Kidney epithelial cell (primary cell): ENCODE results near the genes FHAD1 and CTRC.

- RAMPAGE, long total RNA = no peak
- RRBS = no CpG with 5 or more reads among the region's 5 CpGs
Observed at GRCh38 chr1:15210583-15211119, 36.4 kb upstream of the FHAD1 start.

DNA sequence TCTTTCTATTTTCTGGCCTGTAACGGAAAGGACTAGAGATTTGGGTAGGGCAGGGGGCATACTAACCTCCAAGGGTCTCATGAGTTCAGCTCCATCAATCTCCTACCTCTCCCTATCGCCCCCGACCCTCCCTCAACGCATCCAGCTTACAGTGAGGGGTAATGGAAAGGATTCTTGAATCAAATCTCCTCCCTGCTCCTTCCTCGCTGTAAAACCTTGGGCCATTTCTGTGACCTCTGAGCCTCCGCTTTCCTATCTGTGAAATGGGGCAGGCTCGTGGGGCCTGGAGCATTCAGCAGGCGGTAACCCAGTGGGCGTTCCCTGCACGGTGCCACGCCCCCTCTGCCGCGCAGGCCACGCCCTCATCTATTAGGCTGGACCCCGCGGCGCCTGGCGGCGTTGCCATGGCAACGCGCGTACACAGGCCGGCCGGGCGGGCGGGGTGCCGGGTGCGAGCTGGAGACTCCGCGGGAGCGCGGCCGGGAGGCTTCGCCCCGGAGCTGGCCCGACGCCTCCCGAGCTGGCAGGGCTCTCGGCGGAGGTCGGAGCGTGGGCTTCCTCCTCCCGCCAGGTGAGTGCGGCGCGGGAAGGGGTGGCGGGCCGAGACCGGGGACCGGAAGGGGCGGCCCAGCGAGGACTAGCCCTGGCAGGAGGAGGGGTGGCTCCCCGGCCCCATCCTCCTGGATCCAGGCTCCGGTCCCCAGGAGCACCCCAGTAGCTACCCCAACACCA, at the start of gene FHAD1:
FHAD1 (plus strand) TSS at position 399 of the 732 bp plus-strand sequence.
- RAMPAGE, long total RNA = no peak
- RRBS = 1% methylated on average over 5 of the region's 54 CpGs

- RAMPAGE, long total RNA = no peak
- RRBS = no CpG with 5 or more reads among the region's 20 CpGs
Observed at GRCh38 chr1:15261229-15262026, 14.4 kb downstream of the FHAD1 start.

- RAMPAGE, long total RNA = no peak
- RRBS = no CpG with 5 or more reads among the region's 25 CpGs
Observed at GRCh38 chr1:15370697-15371769, 38.7 kb upstream of the EFHD2 start.

- RAMPAGE, long total RNA = no peak
- RRBS = no CpG with 5 or more reads among the region's 38 CpGs
Observed at GRCh38 chr1:15429135-15430147, 8.8 kb upstream of the CTRC start.

DNA sequence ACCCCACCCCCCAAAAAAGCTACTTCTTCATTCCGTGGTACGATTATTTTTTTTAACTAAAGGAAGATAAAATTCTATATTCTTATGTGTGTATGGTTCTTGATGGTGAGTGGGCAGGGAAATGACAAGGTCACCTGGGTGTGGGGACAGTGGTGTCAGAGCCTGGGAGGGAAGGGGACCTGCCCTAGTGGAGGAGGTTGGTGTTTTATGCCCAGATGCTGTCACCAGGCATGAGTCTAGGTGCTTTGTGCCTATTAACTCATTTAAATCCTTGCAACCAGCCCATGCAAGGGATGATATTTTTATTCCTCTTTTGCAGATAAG, 8.0 kb upstream of the CTRC start:
- RAMPAGE, long total RNA = no peak
- RRBS = no CpG with 5 or more reads among the region's 2 CpGs

DNA sequence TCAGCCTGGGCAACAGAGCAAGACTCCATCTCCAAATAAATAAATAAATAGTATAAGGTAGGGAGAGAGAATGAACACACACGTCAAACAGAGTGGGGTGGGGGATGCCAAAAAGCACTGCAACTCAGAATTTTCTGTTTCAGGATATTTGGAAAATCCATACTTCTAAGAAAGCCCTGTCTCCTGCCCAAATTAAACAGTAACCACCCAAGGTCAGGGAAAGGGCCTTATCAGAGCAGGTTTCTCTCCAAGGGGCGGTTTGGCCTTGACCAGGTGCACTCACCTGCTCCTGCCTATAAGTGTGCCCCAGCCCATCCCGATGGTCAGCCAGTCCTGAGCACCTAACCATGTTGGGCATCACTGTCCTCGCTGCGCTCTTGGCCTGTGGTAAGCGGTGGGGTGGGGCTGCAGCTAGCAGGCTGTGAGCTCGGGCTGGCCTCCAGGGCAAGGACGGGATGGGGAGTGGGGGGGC, at the start of gene CTRC:
CTRC (plus strand) TSS at position 326 of the 472 bp plus-strand sequence.
- RAMPAGE, long total RNA = no peak
- RRBS = no CpG with 5 or more reads among the region's 8 CpGs

DNA sequence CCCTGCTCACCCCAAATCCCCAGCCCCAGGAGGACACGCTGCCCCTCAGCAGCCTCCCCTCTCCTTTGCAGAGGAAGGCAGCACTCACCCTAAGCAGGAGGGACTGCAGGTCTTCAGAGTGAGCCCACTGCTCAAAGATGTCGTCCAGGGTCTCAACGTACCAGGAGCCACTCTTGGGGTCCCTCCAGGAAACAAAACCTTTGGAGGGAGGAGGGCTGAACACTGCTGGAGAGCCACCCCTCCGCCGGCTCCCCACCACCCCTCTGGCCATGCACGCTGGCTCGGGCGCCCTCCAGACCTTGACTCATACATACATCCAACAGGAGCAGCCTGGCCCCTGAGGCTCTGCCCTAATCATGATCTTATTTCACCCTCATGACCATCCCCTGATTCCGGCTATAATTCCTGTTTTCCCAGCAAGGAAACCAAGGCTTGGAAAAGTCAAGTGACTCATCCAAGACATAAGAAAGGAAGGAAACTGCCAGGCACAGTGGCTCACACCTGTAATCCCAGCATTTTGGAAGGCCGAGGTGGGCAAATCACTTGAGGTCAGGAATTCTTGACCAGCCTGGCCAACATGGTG, 18.0 kb downstream of the CELA2B start:
- RAMPAGE, long total RNA = no peak
- RRBS = no CpG with 5 or more reads among the region's 10 CpGs

DNA sequence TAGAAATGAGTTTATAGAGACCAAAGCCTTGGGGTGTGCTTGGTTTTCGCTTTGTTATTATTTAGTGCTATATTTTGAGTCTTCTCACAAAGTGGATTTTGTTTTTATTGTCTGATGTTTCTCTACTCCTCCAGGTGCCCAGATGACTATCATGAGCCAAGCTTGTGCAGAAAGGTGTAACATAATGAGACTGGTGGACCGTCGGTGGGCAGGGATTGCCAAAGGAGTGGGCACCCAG, 16.2 kb upstream of the RSC1A1 start:
- RAMPAGE, long total RNA = no peak
- RRBS = no CpG with 5 or more reads among the region's 3 CpGs

DNA sequence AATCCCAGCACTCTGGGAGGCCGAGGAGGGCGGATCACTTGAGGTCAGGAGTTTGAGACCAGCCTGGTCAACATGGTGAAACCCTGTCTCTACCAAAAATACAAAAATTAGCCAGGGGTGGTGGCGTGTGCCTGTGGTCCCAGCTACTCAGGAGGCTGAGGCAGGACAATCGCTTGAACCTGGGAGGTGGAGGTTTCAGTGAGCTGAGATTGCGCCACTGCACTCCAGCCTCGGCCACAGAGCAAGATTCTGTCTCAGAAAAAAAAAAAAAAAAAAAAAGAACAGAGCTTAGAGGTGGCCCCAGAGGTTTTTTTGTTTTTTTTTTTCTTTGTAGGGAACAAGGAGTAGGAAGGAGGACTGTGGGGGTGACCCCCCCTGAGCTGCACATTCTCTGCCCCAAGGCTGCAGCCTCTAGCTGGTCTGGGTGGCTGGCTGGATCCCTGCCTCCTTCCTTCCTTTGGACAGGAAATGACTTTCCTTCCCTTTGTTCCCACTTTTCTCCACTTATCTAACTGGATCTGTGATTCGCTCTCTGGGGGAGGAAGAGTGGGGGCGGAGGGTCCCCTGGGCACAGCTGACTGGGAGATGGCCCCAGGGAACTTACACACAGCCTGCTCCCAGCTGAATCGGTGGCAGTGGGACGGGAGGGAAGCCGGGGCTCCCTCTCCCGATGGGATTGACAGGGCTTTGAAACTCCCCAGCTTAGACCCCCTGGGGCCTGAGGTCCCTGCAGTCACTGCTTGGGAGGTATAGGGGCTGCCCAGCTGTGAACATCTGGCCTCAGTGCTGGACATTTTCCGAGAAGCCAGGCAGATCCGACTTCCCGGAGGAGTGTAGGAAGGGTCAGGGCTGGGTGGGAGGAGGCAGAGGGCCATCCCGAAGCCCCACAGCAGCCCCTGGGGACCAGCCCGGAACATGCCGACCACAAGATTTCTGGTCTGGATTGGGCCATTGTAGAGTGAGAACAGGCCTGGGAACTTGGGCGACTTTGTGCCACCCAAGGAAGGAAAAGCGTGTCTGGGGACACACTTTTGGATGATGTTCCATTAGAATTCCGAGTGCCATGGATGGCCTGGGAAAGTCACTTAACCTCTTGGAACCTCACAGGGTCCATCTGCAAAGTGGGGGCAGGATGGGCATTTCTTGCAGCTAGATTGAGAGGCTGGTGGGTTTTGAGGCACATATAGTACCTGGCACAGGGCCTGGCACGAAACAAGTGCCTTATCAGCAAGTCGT, 2.1 kb downstream of the FBLIM1 start:
- RAMPAGE, long total RNA = no peak
- RRBS = 18% methylated on average over 3 of the region's 23 CpGs

DNA sequence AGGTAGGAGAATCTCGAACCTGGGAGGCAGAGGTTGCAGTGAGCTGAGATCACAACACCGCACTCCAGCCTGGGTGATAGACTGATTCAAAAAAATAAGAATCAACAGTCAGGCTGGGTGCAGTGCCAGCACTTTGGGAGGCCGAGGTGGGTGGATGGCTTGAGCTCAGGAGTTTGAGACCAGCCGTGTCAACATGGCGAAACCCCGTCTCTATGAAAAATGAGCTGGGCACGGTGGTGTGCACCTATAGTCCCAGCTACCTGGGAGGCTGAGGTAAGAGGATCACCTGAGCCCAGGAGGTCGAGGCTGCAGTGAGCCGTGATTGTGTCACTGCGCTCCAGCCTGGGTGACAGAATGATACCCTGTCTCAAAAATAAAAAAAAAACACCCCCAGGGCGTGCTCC, 20.4 kb downstream of the UQCRHL start:
- RAMPAGE, long total RNA = no peak
- RRBS = no CpG with 5 or more reads among the region's 11 CpGs

DNA sequence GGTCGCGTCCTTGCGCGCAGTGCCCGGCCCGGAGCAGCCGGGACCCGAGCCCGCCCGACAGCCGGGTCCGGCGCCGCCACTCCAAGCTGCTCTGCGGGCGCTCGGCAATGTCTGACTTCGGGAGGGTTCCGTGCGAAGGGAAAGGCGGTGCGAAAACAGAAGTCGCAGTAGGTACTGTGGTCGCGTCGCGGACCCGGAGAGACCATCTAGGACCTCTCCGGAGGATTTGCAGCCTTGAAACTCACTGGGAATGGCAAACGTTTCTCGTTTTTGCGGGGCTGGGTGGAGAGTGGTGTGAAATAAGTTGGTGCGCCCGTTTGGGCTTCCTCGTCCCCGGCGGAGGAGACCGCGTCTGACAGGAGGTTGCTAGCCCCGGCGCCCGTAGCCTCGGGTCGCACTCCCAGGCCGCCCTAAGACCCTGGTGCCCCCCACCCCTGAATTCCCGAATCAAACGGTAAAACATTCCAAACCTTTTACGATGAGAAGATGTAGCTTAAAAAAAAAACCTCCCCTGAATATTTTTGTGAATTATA, 1.1 kb downstream of the SPEN start:
- RAMPAGE, long total RNA = no peak
- RRBS = 0% methylated on average over 8 of the region's 48 CpGs

- RAMPAGE, long total RNA = no peak
- RRBS = 97% methylated on average over 4 of the region's 18 CpGs
Observed at GRCh38 chr1:15935859-15936617, 39.9 kb downstream of the ZBTB17 start.

GRCh38 chr1:15945428-15945956, 30.4 kb downstream of the ZBTB17 start:
- RAMPAGE, long total RNA = no peak
- RRBS = 93% methylated on average over 4 of the region's 23 CpGs

GRCh38 chr1:15948618-15948811, 27.4 kb downstream of the ZBTB17 start:
- RAMPAGE, long total RNA = no peak
- RRBS = no CpG with 5 or more reads among the region's 3 CpGs

DNA sequence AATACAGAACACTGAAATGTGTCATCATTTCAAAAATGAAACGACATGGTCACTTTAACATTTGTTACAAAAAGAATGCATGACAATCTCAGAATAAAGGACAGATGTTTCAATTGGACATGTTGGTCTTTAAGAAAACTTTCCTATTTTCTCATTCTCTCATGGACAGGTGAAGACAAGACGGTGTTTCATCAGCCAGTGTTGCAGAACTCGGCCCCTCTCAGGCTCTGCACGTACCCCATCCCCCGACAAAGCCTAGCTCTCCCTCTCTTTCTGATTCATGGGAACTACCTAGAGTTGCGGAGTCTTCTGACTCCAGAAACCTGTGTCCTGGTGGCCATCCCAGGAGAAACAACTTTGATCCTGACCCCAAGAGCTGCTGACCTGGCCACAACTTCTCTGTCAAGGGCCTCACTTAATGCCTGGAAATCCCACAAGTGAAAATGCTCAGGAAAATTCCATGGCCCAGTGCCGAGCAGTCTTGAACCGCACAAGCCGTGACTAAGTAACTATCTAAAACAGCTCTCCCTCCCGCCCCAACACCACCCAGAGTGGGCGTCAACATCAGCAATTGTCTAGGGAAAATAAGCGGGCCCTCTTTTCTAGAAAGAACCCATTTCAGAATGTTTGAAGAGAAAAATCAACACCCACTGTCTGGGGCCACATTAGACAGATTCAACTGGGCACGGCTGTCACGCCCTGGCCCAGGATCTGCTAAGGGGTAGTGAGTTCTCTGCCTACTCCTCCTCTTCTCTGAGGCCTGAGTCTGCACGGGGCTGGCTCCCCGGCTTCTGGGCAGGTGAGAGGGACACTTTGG, 26.9 kb downstream of the ZBTB17 start:
- RAMPAGE, long total RNA = no peak
- RRBS = 5% methylated on average over 1 of the region's 16 CpGs

DNA sequence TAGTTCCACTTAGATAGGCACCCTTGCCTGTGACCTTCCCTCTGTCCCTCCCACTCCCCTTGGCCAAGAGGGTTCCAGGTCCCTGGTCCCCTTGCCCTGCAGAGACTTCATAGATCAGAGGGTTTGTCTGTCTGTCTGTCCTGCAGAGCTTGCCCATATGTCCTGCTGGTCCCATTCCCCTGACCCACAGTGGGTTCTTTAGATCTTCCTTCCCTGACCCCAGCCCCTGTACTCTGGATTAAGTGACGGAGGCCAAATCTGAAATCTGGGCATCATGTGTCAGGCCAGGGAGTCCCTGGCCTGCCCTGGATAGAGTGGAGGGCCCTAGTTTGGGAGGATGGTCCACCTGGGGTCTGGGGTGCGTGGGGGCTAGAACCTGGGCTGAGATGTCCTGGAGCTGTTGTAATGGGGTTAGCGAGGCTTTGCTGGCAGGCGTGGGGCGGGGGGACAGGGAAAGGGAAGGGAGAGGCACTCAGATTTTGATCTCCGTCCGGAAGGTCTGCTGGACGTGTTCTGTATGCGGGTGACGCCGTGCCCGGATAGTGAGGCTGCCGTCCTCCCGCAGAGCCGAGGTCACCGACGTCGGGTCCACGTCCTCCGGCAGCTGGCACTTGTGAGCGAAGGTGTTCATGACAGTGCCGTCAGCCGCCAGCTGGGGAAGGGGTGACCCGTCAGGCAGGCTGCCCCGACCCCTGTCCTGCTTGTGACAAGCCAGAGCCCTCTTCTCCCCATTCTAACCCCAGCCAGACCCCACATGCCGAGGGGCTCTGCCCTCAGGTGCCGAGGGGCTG, 2.5 kb downstream of the HSPB7 start:
- RAMPAGE, long total RNA = no peak
- RRBS = 91% methylated on average over 14 of the region's 27 CpGs

DNA sequence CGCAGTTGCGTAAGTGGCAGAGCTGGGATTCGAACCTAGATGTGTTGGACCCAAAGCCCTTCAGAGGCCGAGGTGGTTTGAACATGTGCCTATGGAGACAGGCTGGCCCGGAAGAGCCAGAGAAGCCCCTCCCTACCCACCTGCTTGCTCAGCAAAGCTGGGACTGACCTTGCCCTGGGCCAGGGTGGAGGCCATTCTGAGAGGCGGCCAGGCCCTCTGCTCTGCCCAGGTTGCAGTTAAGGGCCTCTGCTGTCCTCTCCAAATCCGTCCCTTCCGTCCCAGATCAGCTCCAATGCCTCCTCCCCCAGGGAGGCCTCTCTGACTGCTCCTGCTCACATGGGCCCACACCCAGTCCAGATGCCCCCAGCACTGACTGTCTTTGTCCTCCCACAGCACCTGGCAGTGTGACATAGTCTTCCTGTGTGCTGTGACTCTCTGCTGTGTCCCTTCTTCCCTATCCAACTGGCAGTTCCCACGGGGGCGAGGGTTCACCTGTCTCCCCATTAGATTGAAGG, 1.2 kb upstream of the HSPB7 start:
- RAMPAGE, long total RNA = no peak
- RRBS = no CpG with 5 or more reads among the region's 10 CpGs

DNA sequence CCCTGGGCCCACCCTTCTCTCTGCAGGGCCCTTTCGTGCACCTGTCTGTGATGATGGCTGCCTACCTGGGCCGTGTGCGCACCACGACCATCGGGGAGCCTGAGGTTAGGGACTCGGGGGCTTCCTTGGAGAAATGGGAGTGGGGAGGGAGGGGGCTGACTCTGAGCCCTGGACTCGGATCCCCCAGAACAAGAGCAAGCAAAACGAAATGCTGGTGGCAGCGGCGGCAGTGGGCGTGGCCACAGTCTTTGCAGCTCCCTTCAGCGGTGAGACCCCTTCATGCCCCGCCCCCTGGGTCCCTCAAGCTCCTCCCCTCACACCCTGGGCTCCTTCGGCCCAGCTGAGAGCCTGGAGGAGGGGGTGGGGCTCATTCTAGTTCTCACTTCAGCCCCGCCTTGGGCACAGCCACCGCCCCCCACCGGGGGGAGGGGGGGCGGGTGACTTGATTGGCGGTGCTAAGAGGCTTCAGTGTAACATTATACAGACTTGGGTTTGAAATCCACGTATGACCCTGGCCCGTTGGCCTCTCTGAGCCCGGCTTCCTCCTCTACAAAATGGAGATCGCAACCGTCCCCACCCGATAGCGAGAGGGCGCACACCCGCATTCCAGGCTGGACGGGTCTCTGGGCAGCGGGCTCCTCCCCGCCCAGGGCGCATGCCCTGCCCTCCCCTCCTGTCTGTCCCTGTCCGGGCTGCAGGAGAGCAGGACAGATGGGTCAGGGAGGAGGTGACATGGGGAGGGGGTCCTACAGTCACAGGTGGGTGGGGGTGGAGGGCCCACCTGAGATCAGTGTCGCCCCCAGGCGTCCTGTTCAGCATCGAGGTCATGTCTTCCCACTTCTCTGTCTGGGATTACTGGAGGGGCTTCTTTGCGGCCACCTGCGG, 5.0 kb downstream of the CLCNKB start:
- RAMPAGE, long total RNA = no peak
- RRBS = no CpG with 5 or more reads among the region's 38 CpGs

DNA sequence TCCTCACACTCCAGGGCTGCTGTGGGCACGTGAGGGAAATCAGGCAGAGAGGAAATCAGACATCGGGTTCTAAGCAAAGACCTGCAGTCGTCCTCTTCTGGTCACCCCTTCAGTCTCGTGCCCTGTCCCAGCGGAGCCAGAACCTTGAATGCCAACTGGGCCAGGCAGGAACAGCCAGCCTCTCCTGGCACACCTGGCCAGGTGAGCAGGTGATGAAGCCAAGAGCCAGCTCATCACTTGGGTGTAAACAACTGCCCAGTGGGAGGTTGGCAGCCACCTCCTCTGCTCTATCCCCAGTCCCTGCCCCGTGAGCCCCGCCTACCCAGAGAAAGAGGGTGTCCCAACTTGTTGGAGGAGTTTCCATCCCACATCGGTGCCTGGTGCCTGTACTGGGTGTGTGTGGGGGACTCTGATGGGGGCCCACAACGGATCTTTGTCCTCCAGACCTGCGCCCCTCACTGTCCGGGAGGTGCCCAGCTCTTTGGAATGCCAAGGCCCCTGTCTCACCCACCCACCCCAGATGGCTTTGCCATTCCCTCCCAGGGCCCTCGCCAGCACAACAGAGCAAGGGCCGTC, 17.8 kb upstream of the FAM131C start:
- RAMPAGE, long total RNA = no peak
- RRBS = no CpG with 5 or more reads among the region's 13 CpGs